BJ (cell line): Measurements from ENCODE around the gene RAP1B.

DNA sequence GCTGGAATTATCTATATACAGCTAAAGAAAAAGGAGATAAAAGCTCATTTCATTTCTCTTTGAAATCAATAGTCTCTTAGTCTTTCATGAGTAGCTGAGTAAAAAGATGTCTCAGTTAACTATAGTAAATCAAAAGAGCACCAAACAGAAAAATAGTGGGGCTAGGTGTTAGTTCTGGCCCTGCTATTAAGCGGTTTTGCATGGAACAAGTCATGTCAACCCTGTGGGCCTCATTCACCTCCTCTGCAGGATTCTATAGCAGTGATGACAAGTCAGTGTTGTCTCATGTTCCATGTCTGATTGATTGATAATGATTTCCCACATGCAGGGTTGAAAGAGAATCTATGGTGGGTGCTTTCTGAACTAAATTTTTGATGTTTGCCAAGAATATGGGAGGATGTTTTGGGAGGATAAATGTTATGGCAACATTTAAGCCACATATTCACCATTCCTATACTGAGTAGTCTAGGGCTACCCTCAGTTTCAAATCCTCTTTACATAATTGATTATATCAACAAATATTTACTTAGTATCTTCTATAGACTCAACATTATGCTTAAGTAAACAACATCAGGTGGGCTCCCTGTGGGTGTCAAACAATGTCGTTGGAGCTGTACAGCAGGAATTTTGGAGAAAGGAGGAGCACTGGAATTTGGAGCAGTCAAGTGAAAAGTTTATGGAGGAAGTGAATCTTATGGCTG is 48.6 kb downstream of the IRAK3 start:
- CAGE, long polyA plus RNA = no peak
- RRBS = no CpG with 5 or more reads among the region's 2 CpGs

DNA sequence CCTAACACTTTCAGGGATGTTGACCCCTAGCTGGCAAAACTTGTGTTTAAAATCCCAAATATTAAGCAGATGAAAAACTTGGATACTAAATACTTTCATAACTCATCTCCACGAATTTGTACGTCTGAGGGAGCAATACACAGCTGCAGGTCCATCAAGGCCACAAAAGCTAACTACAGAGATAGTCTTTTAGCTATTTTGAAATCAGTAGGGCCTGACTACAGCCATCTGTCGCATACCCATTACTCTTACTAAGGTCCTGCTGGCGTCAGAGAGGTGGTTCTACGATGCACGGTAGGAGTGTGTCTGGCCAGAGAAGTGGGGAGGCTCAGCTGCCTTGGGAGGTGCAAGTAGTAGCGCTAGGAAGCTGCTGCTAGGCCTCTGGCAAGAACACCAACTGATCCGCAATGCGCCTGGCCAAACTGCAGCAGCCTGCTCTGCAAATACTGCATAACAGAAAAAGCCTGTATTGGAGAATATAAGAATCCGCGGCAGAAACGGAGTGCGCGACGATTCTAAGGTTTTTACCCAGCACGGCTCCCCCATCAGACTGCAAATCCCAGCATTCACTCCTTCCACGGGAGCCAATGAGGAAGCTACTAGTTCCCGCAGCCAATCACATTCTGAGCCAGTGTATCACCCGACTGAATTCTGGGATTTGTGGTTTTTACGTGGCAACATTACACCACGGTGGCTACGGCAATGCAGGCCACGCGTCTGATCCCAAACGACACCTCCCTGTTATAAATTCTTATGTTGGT is 747 bp upstream of the CAND1 start:
- CAGE, long polyA plus RNA = no peak
- RRBS = no CpG with 5 or more reads among the region's 25 CpGs

- CAGE, long polyA plus RNA = no peak
- RRBS = no CpG with 5 or more reads among the region's 1 CpG
Observed at GRCh38 chr12:67297351-67297929, 28.3 kb downstream of the CAND1 start.

DNA sequence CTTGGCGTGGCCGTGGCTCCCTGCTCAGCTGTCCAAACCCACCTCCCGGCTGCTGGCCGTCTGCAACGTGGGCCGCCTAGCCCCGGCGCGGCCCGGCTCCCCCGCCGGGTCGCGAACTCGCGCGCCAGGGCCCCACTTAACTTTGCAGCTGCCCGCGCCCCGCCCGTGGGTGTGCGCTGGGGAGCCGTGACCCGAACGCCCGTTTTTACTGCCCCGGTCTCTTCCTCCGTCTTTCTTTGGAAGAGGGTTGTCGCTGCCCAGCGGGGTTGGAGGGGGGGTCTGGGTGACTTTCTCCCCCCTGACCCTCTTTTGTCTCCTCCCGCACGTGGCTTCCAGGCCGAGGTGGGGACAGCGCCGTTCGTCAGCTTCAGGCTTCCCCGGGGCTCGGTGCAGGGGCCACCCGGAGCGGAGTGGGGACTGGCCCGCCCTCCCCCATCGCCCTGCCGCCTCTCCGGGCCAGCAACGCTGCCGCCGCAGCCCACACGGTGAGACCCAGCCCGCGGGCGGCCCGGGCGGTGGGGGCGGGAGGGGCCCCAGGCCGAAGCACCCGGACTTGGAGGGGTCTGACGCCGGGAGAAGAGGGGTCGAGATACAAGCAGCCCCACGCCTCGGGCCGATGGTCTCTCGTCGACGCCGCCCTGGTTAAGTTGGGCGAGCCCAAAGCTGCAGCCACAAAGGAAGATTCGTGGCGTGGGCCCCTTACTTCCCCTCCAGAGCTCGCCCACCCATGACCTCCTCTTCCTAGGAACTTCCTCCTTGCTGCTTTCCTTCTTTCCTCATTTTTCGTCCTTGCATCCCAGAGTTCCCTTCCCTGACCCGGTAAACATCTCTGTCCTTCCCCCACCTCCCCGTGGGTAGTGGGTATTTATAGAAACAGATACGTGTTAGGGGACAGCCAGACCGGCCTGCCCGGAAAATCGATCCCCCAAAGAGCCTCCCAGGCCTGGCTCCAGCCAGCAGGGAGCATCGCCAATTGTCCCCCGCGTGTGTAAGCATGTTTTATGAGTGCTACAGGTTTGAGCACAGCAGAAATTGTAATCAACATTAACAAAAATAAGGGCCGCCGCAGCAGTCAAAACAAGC is 1.3 kb downstream of the DYRK2 start:
- CAGE, long polyA plus RNA = no peak
- RRBS = 1% methylated on average over 40 of the region's 82 CpGs

GRCh38 chr12:67693785-67694513 is 45.4 kb downstream of the DYRK2 start:
- CAGE, long polyA plus RNA = no peak
- RRBS = no CpG with 5 or more reads among the region's 6 CpGs

DNA sequence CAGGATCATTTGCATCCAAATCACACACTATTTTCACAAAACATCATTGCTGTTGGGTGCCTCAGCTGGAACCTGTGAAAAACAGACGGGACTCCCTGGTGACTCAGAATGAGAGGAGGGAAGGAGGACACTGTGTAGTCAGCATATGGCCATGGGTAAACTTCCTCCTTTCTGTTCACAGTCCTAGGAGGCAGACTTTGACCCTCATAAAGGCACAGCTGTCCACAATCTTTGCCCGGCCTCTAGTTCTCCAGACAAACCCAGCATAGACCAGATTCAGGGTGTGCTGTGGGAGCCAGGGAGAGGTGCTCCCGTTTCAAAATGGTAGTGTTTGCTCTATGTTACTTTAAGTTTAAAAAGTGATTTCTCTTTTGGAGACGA is 62.1 kb downstream of the DYRK2 start:
- CAGE, long polyA plus RNA = no peak
- RRBS = no CpG with 5 or more reads among the region's 4 CpGs

- CAGE, long polyA plus RNA = no peak
- RRBS = no CpG with 5 or more reads among the region's 7 CpGs
Observed at GRCh38 chr12:68236507-68237272, 11.1 kb upstream of the IL26 start.

DNA sequence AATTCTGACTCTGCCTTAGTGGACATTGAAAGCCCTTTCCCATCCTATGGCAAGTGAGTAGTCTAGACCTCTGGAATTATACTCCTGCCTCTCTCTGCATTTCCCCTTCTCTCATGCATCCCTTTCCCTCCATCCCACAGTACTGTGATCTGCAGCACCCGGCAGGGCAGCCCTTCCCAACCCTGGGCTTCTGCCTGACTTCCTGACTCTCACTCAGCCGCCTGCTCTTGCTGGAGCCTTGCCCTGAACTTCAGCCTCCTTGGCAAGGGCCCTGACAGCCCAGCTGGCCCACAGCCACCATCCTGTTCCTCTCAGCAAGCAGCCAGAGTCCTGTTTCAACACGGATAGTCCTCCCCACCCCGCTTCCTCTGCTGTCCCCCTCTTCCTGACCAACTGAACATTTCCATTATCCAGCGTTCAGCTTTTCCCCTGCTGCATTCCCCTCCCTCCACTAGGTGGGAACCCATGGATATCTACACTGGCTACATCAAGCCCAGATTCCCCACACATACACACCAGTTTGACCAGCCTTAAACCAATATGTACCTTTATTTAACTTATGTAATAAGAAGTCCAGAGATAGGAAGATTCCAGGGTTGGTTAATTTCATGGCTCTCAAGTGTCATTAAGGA is 74.0 kb upstream of the MDM1 start:
- CAGE, long polyA plus RNA = no peak
- RRBS = no CpG with 5 or more reads among the region's 5 CpGs

DNA sequence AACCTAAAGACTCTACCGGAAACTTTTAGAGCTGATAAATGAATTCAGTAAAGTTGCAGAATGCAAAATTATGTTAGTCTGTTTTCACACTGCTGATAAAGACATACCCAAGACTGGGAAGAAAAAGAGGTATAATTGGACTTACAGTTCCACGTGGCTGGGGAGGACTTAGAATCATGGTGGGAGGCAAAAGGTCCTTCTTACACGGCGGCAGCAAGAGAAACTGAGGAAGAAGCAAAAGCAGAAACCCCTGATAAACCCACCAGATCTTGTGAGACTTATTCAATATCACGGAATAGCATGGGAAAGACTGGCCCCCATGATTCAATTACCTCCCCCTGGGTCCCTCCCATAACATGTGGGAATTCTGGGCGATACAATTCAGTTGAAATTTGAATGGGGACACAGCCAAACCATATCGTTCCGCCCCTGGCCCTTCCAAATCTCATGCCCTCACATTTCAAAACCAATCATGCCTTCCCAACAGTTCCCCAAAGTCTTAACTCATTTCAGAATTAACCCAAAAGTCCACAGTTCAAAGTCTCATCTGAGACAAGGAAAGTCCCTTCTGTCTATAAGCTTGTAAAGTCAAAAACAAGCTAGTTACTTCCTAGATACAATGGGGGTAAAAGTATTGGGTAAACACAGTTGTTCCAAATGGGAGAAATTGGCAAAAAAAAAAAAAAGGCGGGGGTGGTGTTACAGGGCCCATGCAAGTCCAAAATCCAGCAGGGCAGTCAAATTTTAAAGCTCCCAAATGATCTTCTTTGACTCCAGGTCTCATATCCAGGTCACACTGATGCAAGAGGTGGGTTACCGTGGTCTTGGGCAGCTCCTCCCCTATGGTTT is 110.0 kb upstream of the MDM1 start:
- CAGE, long polyA plus RNA = no peak
- RRBS = no CpG with 5 or more reads among the region's 10 CpGs

DNA sequence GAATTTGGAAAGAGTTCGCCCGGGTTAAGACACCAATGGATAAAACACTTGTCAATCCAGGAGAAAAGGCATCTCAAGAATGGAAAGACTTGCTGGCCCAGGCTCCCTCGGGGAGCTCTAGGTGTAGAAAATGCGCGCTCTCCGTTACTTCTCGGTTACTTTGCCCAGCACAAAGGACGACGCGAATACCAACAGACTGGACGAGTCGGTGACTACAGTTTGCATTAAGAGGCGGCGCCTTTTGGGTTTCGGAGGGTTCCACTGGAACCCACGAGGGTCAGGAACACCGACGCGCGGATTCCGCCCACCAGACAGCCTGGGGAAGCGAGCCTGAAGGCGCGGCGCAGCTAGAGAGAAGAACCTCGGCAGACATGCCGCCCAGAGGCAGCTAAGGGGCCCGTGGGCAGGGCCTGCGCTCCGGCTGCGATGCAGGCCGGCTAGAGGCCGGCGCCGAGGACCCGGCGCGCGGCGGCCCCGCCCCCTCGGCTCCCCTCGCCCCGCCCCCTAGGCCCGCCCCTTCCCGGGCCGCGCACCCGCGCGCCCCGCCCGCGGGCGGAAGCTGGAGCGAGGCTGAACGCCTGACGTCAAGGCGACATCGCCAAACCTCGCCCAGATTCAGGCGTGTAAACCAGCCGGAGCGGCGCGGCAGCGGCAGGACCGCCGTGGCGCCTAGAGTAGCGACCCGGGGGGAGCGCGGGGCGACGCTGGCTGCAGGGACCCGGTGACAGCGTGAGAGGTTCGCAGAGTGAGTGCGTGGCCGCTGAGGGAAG is at the start of gene RAP1B:
RAP1B (plus strand) TSS at position 592 of the 770 bp plus-strand sequence.
- CAGE, long polyA plus RNA = start-site peak on the plus strand centred at position 572 of the sequence, 42 bp wide, 602 and 410 reads in 2 replicates; start-site peak on the plus strand centred at position 683 of the sequence, 43 bp wide, 183 and 174 reads in 2 replicates
- RRBS = under 1% methylated on average over 37 of the region's 81 CpGs

DNA sequence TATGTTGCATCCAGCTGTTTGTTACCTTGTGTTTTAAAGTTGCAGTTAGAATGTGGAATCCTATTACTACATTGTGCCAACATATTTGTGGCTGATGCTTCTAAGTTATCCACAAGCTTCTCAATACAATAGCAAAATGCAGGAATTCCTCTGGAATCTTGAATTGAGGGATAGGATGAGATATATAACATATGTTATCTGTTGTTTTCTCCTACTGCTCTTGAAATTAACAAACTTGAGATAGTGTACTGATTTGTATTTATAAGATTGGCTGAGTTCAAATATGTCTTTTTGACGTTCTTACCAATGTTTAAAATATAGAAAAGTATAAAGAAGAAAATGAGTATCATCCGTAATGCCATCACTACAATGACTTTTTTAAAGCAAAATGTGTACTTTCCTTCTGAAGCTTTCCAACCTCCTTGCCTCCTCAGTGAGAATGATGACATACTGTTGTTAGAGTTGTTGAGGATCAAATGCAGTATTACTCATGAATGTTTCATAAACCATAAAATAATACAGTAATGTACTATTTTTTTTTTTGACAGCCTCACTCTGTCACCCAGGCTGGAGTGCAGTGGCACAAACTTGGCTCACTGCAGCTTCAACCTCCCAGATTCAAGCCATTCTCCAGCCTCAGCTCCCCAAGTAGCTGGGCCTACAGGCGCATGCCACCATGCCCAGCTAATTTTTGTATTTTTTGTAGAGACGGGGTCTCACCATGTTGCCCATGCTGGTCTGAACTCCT is 6.7 kb downstream of the RAP1B start:
- CAGE, long polyA plus RNA = no peak
- RRBS = no CpG with 5 or more reads among the region's 4 CpGs

- CAGE, long polyA plus RNA = no peak
- RRBS = no CpG with 5 or more reads among the region's 13 CpGs
Observed at GRCh38 chr12:68625342-68625844, 14.7 kb downstream of the RAP1B start.

DNA sequence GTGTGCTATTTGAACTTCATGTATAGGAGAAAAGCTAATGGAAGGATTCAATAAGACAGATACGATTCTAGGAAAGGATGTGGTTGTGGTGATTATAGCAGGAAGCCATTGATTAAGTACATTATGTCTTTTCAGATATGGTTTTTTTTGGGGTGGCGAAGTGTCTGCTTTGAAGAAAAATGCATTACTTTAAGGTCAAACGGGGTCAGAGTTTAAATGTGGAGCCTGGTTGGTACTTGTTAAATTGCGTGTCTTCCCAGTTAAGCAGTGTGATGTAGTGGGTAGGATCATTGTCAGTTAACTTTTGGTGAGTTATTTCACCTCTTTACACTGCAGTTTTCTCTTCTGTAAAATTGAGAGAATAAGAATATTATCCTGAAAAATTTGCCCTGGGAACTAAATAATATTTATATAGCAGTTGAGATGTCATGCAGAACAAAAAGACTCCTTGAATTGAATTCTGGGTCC is 12.9 kb upstream of the NUP107 start:
- CAGE, long polyA plus RNA = no peak
- RRBS = no CpG with 5 or more reads among the region's 4 CpGs

DNA sequence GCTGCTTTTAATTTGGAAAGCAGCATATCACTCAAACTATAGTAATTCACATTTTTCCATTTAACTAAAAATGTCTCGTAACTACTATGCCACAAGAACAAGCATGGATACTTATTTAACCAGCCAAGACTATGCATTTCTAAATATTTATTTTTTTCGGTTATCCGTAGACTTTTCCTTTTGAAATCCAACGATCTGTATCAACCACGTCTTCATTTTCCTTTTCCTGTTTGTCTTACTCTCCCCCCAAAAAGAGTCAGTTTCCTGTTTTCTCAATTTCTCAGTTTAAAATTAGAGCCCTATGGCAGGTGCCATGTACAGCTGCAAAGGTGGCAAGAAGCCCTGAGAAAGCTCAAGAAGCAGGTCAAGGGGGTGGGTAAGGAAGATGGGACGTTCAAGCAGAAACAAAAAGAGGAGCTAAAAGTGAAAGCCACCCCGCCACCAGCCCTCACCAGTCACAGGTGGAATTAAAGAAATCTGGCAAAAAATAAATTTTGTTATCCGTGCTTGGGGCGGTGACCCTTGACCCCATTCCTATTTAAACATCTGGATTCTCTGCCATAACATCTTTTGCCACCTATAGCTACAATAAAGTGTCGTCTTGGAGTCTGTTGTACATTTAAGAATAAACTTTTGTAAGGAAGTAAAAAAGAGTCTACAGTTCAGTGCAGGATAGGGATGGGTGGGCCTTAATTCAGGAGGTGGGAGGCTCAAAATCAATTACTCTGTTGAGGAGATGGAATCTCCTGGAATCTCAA is 26.8 kb downstream of the SLC35E3 start:
- CAGE, long polyA plus RNA = no peak
- RRBS = no CpG with 5 or more reads among the region's 10 CpGs

DNA sequence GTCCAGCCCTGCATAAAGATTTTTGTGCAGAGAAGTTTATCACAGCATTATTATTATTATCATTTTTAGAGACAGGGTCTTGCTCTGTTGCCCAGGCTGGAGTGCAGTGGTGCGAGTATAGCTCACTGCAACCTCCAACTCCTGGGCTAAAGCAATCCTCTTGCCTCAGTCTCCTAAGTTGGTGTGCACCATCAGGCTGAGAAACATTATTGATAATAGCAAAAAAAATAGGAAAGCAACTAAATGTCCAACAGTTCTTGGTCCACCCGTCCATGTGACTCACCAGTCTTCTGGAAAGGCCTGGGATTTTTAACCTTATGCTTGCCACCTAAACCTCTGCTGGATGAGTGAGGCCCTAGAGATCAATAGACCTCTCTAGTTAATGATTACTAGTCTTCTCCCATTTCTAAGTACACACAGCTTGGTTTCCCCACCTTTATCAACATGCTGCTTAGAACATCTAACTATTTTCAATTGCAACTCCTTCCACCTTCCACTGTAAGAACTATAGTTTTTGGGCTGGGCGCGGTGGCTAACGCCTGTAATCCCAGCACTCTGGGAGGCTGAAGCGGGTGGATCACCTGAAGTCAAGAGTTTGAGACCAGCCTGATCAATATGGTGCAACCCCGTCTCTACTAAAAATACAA is 19.0 kb upstream of the MDM2 start:
- CAGE, long polyA plus RNA = no peak
- RRBS = no CpG with 5 or more reads among the region's 7 CpGs

GRCh38 chr12:68805616-68806093 is 2.3 kb upstream of the MDM2 start:
- CAGE, long polyA plus RNA = no peak
- RRBS = no CpG with 5 or more reads among the region's 6 CpGs

DNA sequence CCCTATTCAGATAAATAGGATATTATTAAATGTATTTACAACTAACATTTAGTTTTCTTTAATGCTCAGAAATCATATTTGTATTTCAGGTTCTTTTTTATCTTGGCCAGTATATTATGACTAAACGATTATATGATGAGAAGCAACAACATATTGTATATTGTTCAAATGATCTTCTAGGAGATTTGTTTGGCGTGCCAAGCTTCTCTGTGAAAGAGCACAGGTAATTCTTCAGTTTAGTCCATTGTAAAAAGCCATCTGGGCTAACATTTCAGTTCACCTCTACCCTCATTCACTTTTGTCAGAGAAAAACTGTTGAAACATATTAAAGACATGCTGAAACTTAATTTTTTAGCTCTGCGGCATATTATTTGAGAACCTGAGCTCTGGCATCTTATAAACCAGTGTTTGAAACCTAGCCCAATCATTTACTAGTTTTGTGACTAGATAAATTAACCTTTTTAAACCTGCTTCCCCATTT is 8.8 kb downstream of the MDM2 start:
- CAGE, long polyA plus RNA = no peak
- RRBS = no CpG with 5 or more reads among the region's 3 CpGs

- CAGE, long polyA plus RNA = no peak
- RRBS = no CpG with 5 or more reads among the region's 2 CpGs
Observed at GRCh38 chr12:68842911-68843406, 35.0 kb downstream of the MDM2 start.

GRCh38 chr12:68951550-68952290 is 18.7 kb upstream of the CPM start:
- CAGE, long polyA plus RNA = no peak
- RRBS = no CpG with 5 or more reads among the region's 7 CpGs

DNA sequence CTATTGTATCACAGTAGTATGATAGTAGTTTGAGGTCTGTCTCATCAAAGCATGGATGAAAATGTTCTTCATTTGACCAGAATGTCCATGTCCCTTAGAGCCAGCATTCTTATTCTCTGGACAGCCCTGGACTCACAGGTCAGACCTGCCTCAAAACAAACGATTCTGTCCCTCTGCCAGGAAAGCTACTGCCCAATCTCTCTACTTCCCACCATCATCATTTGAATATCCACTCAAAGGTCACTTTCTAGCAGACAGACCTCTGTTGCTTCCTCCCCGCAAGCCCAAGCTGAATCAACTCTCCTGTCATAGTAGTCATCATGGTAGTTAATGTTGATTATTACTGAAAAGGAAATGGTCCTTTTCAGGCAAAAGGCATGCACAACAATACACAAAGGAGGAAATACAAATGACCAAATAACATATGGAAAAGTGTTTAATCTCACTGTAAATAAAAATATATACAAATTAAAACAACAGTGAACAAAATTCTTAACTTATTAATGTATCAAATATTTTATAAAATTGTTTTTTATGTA is 39.6 kb upstream of the CPM start:
- CAGE, long polyA plus RNA = no peak
- RRBS = no CpG with 5 or more reads among the region's 2 CpGs